Epithelial cell of alveolus of lung (primary cell): ENCODE data around the genes EDA2R, NLGN3 and NONO.

DNA sequence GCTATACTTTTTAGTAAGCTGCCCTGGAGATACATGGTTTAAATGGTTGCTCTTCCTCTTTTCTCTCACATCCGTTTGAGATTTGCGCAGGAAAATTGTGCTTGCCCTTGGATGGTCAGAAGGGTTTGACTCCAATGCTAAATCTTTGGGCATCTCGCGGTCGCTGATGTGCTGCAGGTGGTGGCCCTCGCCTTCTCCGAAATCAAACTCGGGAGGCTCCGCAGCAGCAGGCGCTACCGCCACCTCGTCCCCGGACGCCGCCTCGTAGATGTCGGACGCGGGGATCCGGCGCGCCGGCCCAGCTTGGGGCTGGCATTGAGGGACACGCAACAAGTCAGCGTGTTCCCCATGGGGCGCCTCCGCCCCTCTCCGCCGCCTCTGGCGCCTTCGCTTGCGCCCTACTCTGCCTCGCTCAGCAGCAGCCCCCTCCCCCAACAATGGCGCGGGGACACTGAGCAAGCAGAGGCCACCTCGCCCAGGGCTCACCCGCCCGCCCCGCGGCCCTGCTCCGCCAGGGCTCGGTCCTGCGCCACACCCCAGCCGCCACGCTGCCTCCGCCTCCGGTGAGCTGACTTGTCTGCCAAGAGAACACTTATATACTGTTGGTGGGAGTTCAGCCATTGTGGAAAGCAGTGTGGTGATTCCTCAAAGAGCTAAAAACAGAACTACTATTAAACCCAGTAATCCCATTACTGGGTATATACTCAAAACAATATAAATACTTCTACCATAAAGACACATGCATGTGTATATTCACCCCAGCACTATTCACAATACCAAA lies 154.6 kb downstream of the MSN start:
- RAMPAGE, long total RNA = no peak
- RRBS = no CpG with 5 or more reads among the region's 47 CpGs

GRCh38 chrX:66638924-66639558 lies at the start of gene EDA2R:
Gene EDA2R, minus strand, starts transcription at chrX:66639078.
- RAMPAGE, long total RNA = start-site peak on the minus strand at chrX:66639053-66639089, 21 and 31 reads in 2 replicates
- RRBS = no CpG with 5 or more reads among the region's 23 CpGs

DNA sequence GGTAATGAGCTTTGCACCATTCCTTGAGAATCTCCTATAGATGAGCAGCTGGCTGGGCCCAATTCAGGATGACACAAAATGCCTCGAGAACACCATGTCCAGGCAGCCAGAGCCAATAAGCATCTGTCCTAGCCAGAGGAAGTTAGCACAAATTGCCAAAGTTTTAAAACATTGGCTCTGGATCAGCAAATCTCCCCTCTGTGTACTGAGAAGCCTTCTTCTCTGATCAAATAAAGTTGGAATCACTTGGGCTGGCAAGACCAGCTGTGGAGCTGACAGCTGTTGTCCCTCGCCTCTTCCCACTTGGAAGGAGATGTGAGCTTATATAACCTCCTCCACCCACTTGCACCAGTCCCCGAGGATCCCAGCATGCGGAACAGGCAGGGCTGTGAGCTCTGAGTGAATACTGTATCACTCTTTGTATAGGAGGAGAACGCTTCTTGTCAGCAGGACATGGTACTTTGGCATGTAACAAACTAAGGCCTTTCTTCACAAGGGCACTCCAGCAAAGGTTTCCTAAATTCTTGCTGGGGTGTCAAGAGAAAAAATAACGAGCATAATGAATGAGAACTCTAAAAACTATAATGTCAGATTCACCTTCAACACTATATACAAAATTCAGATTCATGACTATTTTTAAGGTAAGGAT lies 183.8 kb downstream of the OPHN1 start:
- RAMPAGE, long total RNA = no peak
- RRBS = no CpG with 5 or more reads among the region's 6 CpGs

- RAMPAGE, long total RNA = no peak
- RRBS = no CpG with 5 or more reads among the region's 2 CpGs
Observed at GRCh38 chrX:68871887-68872087, 43.0 kb downstream of the EFNB1 start.

- RAMPAGE, long total RNA = no peak
- RRBS = no CpG with 5 or more reads among the region's 6 CpGs
Observed at GRCh38 chrX:68998577-68999307, 166.5 kb downstream of the PJA1 start.

DNA sequence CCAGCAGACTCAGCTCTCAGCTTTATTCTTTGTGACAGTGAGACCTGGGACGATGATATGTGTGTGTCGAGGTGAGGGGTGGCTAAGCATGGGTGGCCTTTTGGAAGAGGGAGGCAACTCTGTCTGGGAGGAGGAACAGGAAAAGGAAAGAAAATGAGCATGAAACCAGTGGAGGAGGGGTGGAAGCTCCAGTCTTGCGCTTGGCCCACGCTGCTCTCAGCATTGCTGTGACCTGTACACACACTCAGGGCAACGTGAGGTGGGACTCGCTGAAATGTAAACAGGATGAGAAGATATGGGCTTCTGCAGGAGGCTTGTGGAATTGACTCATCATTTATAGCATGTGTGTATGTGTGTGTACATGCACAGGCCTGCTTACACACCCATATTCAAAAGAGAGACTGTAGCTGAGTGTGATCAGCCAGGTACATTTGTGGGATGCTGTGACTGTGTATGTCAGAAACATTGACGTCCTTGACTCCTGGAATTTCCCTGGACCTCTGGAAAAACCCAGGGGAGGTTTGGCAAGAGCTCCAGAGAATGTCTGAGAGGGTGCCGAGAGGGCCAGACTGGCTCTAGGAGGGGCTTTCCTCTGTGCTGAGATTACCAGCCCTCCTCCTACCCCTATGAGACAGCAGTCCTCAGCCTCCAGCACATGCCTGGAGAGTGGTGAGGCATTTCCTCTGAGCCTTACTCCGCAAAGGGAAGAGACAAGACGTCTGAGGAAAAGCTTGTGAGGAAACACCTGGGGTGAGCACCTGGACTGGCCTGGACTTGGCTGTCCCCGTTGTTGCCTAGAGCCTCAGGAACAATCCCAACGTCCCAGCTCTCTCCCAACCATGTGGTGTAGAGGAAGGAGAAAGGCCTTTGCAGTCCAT lies 137.7 kb downstream of the PJA1 start:
- RAMPAGE, long total RNA = no peak
- RRBS = no CpG with 5 or more reads among the region's 12 CpGs

- RAMPAGE, long total RNA = no peak
- RRBS = no CpG with 5 or more reads among the region's 4 CpGs
Observed at GRCh38 chrX:69507291-69507502, 3.1 kb downstream of the NALF2 start.

GRCh38 chrX:70165771-70166531 lies 11.3 kb upstream of the DGAT2L6 start:
- RAMPAGE, long total RNA = no peak
- RRBS = no CpG with 5 or more reads among the region's 6 CpGs

DNA sequence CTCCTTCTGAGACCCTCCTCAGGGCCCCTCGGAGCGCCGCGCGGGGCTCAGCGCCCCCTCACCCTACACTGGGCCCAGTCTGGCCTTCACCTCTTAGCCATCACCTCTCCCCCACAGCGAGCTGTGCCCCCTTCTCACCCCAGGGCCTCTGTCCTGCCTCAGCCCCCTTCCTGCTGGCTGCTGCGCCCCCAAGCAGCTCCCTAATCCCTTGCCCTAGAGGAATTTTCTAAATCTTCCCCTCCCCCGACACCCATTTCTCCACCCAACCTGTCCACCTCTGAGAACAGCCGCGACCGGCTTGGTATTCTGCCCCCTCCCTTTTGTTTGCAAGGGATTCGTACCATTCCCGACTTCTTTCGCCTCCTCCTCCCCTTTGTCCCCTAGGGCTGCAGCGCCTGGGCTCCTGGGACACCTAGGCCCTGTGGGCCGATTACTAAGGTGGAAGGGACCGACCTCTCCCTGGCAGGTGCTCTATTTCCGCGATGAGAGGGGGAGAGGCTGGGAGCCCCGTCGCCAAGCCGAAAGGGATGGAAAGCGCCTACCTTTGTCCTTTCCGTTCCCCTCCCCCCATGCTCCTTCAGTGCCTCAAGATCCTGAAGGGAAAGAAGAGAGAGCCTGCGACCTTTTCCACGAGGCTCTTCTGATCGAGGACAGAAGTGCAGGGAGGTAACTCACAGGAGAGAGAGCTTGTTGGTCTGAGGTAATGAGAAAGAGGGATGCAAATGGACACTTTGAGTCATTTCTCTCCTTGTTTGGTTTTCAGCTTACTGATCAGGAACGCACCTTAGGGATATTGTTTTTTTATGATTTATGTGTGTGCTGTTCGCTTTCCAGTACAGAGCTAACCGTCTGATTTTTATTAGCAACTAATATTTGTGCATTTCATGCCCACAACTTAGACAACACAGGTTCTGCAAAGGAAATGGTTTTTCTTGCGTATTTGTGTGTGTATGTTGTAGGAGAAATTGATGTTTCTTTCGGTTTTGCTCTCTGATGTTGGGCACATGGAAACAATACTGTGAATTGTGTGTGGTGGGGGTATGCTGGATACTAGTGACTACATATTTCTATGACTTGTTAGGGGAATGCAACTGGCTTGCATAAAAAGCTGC lies 11.1 kb downstream of the DLG3 start:
- RAMPAGE, long total RNA = no peak
- RRBS = no CpG with 5 or more reads among the region's 33 CpGs

- RAMPAGE, long total RNA = no peak
- RRBS = 64% methylated on average over 2 of the region's 25 CpGs
Observed at GRCh38 chrX:71053121-71053720, 14.9 kb downstream of the SNX12 start.

DNA sequence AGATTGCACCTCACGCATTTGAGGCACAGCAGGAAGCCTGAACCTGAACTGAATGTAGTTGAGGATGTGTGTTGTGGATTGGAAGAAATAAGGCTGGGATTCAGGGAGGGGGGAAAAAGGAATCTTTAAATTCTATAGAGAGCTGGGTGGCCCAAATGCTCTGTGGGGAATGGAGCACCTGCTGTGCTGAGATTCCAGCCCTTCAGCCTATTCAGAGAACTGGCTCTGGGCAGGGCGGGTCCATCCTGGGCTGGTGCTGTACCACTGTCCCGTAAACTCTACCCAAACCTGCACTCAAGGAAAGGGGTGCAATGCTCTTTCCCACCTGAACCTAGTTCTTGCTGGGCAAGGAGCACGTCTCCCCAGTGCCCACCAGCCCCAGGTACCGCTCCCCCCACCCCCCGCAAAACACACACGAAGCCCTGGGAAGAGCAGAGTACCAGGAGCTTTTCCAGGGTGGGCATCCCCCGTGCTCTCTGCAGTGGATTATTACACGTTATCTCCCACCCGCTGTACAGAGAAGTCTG lies 4.2 kb downstream of the FOXO4 start:
- RAMPAGE, long total RNA = no peak
- RRBS = no CpG with 5 or more reads among the region's 10 CpGs

DNA sequence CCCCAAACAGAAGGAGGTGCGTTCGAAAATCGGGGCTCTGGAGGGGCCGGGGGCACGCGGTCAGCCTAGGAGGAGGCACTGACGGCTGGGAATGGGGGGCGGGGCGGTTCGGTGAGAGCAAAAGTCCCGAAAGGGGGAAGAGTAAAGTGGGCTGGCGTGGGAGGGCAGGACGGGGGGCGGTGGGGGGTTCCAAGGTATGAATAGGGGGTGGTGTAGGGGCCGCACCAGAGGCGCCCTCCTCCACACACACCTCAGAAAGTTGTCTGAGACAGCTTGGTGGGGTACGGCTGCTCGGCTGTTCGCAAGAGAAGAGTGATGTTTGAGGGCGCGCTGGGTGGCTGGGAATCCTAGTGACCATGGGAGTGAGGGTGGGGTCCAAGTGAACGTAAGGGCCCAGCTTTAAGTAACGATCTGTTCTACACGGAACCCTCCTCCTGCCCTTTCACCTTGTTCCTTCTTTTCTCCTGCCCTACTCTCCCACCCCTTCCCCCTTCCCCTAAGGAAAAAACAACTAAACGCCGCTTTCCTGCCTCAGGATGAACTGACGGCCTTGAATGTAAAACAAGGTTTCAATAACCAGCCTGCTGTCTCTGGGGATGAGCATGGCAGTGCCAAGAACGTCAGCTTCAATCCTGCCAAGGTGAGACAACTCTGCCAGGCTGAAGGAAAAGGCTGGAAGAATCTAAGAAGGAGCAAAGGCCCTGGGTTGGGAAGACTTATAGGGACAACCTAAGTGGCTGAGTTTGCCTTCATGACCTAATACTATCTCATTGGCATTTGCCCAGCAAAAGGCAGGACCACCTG lies 644 bp downstream of the MED12 start:
- RAMPAGE, long total RNA = no peak
- RRBS = 0% methylated on average over 4 of the region's 28 CpGs

GRCh38 chrX:71144578-71144974 lies at the start of gene NLGN3:
Gene NLGN3, plus strand, starts transcription at chrX:71144841.
- RAMPAGE, long total RNA = no peak
- RRBS = 16% methylated on average over 15 of the region's 28 CpGs

DNA sequence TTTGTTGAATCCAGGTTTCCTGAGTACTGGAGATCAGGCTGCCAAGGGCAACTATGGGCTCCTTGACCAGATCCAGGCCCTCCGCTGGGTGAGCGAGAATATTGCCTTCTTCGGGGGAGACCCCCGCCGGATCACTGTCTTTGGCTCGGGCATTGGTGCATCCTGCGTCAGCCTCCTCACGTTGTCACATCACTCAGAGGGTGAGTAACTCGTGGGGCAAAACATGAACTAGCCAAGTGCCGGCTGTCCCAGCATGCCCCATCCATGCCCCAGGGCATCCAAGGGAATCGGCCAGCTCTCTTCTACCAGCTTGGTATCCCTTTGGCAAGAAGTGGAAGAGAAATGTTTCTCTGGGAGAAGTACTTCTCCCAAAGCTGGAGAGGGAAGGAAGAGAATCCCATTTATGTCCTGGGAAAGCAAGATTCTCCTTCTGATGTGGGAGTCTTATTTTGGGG lies 19.5 kb downstream of the NLGN3 start:
- RAMPAGE, long total RNA = no peak
- RRBS = 90% methylated on average over 2 of the region's 11 CpGs

GRCh38 chrX:71283109-71283779 lies at the start of gene NONO:
Gene NONO, plus strand, starts transcription at chrX:71283635.
- RAMPAGE, long total RNA = start-site peak on the plus strand at chrX:71283624-71283714, 1,611 and 1,487 reads in 2 replicates
- RRBS = no CpG with 5 or more reads among the region's 41 CpGs

GRCh38 chrX:71299840-71300936 lies 1.4 kb upstream of the ITGB1BP2 start:
- RAMPAGE, long total RNA = no peak
- RRBS = no CpG with 5 or more reads among the region's 18 CpGs

DNA sequence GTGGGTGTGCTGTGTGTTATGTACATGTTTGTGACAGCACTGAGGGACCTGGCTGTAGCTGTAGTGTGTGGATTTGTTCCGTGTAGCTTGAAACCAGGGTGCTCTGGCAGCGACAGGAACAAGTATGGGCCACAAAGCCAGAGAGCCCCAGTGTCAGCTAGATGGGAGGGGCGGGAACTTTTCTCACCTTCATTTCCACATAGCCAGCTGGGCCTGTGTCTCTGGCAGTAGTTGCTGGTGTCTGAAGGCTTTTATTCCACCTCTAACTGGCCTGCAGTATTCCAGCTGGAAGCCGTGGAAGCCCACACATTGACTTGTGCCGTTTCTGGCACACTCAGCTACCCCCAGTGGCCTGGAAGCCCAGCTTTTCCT lies 82.2 kb downstream of the NHSL2 start:
- RAMPAGE, long total RNA = no peak
- RRBS = no CpG with 5 or more reads among the region's 5 CpGs

- RAMPAGE, long total RNA = no peak
- RRBS = no CpG with 5 or more reads among the region's 6 CpGs
Observed at GRCh38 chrX:72100818-72101272, 80.7 kb upstream of the PIN4 start.

GRCh38 chrX:72255212-72256031 lies 16.6 kb upstream of the ERCC6L start:
- RAMPAGE, long total RNA = no peak
- RRBS = no CpG with 5 or more reads among the region's 37 CpGs

DNA sequence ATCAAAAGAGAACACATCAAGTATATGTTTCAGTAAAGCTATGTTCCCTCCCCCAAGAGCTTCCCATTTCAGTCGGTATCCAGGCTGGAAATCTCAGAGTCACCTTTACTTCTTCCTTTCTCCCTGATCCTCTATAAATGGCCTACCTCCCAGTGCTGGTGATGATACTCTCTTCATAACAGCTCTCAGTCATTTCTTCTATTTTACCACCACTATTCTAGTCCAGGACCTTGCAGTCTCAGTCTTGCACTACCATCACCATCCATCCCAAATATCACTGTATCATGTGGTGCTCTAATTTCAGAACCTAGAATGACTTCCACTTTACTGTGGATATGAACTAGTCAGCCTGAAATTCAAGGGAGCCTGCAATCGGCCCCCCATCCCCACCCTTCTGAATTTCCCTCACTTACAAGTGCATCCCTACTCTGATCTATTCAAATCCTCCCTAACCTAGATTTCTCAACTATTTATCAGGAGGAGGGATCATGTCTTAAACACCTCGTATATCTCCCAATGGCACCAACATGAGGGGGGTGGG lies 39.0 kb upstream of the CITED1 start:
- RAMPAGE, long total RNA = no peak
- RRBS = no CpG with 5 or more reads among the region's 3 CpGs